Brain (tissue), 1 donor: ENCODE data around the gene ZNF511.

DNA sequence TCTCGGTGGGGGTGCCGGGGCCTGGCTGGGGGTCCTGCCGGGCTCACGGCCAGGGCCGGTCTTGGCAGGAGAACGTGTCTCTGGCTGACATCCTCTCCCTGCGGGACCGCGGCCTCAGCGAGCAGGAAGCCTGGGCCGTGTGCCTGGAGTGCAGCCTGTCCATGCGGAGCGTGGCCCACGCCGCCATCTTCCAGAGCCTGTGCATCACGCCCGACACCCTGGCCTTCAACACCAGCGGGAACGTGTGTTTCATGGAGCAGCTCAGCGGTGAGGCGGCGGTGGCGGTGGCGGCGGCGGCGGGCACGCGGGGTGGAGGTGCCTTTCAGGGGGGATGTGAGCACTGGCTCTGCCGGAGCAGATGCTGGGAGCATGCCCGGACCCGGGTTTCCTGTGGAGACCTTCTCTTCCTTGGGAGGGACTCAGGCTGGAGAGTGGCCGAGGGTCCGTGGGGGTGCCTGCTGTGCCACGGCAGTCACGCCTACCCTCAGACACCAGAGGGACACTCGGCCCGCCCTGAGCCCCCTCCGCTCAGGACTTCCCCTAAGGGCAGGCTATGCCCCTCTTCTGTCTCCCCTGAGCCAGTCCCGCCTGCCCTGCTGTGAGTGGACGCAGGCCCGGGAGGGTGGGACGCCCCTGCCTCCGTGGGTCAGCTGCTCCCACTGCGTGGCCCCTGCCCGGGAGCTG, 7.4 kb downstream of the KNDC1 start:
- RRBS: 71% methylated on average over 5 of the region's 46 CpGs

DNA sequence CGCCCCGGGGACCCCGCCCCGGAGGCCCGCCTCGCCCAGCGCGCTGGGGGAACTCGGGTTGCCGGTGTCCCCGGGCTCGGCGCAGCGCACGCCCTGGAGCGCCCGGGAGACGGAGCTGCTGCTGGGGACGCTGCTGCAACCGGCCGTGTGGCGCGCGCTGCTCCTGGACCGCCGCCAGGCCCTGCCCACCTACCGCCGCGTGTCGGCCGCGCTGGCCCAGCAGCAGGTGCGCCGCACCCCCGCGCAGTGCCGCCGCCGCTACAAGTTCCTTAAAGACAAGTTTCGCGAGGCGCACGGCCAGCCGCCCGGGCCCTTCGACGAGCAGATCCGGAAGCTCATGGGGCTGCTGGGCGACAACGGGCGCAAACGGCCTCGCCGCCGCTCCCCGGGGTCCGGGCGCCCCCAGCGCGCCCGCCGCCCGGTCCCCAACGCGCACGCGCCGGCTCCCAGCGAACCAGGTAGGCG, 396 bp downstream of the UTF1 start:
- RRBS: 2% methylated on average over 22 of the region's 70 CpGs

- RRBS: 21% methylated on average over 3 of the region's 31 CpGs
Observed at GRCh38 chr10:133245448-133246258, 8.0 kb downstream of the VENTX start.

GRCh38 chr10:133262536-133263502, 13.8 kb downstream of the ADAM8 start:
- RRBS: no CpG with 5 or more reads among the region's 25 CpGs

DNA sequence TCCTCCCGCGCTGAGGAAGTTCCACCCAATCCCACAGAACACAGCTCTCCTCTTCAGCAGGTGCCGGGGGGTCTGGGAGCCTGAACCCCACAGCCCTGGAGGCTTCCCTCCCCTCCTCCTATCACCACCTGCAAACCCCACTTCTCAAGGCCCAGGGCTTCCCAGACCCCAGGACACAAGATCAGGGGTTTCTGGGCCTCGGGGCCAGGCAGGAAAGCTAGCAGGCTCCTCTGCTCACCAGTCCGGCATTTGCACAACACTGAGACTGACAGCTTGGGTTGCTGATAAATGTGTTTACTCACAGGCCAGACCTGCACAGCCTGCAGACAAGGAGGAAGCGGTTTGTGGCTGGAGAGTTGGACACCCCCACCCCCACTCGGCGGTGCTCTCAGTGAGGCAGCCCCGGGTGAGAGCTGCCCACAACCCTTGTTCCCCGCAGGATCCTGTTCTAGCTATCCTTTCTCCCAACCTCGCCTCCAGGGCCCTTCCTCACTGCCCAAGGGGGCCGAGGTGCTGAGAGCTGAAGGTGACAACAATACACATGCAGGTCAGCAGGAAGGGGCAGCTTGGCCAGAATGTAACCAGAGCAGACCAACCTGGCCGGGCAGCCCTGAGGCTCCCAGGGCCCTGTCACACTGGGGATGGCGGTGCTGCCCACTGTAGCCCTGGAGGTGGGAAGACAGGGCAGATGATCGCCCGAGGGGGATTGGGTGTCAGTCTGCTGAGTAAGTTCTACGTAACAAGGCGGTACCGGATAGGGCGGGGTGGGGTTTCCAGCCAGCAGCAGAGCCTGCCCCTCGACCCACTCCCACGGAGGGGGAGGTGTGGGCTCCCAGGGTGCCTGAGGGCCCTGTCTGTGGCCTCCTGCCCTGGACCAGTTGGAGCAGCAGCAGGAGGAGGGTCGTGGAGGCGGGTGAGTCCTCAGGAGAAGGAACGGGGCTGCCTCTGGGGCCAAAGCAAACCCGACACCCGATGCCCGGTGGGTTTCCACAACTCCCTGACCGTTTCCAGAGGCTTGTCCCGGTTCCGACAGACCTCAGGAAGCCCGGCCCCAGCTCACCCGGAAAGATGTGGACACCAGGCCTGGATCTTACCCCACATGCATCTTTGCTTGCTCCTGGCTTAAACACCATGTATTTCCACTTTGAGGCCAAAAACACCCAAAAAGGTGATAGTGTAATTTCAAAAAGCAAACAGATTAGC, 2.1 kb upstream of the ADAM8 start:
- RRBS: 89% methylated on average over 3 of the region's 33 CpGs

DNA sequence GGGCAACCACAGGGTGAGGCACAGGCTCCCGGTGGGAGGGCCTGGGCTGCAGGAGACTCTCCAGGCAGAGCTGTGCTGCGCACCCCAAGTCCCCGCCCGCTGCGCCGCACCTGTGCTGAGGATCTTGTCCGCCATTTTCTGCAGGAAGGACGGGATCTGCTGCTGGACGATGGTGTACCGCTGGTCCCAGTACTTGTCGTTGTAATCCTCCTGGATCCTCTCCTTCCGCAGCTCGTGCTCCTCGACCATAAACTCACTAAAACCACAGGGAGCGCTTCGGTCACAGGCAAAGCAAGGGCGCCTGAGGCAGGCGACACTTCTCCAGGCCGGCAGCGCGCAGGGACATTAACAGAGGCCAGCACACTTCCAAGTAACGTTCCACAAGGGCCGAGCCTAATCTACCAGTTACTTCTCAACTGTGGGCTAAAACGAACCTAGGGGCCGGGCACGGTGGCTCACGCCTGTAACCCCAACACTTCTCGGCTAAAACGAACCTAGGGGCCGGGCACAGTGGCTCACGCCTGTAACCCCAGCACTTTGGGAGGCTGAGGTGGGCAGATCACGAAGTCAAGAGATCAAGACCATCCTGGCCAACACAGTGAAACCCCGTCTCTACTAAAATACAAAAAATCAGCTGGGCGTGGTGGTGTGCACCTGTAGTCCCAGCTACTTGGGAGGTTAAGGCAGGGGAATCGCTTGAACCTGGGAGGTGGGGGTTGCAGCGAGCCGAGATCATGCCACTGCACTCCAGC, 13.2 kb upstream of the ADAM8 start:
- RRBS: 96% methylated on average over 3 of the region's 37 CpGs

GRCh38 chr10:133308722-133309583, at the start of gene ZNF511:
ZNF511 (plus strand) TSS chr10:133308914.
- RRBS: 1% methylated on average over 48 of the region's 102 CpGs

DNA sequence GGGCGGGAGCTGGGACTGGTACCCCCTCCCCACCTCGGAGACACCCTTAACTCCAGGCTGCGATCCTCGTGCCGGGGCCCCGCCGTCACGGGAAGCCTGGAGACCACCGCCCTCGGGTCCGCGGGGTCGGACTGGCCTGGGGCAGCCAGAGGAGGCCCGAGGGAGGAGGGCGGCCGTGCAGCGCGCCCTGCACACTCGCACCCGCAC, 332 bp downstream of the CALY start:
- RRBS: 3% methylated on average over 4 of the region's 20 CpGs

GRCh38 chr10:133391817-133392174, 2.2 kb upstream of the MTG1 start:
- RRBS: no CpG with 5 or more reads among the region's 7 CpGs

DNA sequence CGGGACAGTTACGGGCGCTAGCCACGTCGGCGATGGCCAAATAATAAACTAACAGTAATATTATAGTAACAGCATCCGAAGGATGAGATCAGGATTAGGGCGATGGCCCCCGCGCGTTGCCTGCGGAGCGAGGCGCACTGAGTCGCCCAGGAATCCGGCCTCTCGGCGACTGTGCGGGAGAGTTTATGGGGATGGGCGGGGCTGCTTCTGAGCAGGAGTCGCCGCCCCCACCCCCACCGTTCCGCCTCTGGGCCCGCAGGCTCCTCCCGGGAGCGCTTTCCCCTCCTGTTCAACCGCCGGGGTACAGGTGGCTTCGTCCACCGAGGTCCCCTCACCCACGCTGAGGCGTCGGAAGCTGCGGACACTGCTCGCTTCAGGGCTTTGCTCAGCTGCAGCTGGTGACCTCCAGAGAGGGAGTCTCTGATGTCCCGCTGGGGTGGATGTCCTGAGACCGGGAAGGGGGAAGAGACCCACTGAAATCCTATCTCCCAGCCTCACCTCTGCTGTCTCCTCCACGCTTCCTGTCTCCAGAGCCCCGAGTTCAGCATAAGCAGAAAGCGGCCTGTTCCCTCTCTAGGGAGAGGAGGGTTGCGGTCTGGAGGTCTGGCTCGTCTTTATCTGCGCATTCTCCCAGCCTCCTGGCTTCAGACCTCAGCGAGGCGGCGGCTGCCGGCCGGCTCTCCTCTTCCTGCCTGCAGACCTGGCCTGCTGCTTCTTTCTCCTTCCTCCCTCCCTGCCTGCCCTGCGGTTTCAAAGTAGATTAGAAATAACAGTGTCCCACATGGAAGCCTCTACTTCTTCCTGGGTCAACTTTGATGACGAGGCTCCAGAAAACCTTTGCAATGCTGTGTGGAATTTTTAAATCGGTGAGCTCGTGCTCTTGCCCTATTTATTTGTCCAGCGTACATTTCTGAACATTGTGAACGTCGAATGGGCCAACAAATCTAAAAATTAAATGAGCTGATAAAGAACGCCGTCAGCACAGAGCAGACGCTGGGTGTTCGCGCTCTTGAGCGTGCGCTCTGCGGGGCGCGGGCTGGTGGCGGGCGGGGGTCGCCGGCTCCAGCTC, 1.9 kb downstream of the CYP2E1 start:
- RRBS: 6% methylated on average over 9 of the region's 70 CpGs

GRCh38 chr10:133532128-133533223, 5.3 kb downstream of the CYP2E1 start:
- RRBS: 81% methylated on average over 5 of the region's 22 CpGs

GRCh38 chr10:133542345-133542708, 15.2 kb downstream of the CYP2E1 start:
- RRBS: no CpG with 5 or more reads among the region's 4 CpGs